ENCODE measurements around a stretch of chr22.

GRCh38 chr22:38257196-38257790, 15.5 kb downstream of the TMEM184B start:
- RRBS: no CpG with 5 or more reads among the region's 18 CpGs

DNA sequence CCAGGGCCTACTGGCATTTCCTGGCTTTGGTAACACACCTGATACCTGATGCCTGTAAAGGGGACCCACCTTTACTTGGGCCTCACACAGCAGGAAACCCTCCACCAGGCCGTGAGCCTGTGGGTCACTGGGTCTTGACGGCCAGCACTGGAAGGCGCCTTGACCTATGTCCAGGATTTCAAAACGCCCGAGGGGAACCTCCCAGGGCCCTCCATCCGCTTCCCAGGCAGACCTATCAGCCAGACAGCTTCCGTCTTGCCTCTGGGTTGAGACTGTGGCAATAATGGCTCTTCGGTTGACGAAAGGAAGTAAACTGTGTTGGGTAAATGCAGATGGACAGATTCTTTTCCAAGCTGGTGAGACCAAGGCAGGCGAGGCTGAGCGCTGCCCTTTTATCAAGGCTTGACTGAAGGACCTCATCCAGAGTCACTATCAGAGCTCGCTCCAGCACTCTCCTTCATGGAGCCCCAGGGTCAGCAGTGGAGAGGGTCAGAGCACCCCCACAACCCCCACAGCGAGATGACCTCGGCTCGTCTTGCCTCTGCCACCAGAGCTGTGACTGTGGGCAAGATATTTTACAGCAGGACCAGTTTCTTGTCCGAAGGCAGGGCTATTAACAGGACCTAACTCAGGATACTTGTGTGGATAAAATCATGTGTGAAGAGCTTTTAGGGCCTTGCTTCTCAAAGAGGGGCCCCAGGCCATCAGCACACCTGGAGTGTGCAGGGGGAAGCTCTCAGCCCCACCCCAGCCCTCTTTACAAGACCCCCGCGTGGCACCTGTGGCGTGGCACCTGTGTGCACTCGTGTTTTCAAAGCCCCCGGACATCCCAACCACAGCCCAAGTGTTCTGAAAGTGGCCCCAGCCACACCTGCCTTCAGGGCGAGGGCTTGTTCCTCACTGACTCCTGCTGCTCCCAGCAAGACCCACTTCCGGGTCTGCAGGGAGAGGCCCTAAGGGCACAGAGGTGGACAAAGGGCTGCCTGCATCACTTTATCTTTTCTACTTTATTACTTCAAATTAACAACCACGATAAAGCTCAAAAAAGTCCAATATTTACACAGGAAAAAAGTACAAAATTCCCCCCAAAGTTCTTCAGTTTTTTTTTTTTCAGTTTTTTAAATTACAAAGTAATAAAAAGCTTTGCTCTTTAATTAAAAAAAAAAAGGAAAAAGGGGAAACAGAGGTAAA, 17.3 kb upstream of the TMEM184B start:
- RRBS: no CpG with 5 or more reads among the region's 24 CpGs

DNA sequence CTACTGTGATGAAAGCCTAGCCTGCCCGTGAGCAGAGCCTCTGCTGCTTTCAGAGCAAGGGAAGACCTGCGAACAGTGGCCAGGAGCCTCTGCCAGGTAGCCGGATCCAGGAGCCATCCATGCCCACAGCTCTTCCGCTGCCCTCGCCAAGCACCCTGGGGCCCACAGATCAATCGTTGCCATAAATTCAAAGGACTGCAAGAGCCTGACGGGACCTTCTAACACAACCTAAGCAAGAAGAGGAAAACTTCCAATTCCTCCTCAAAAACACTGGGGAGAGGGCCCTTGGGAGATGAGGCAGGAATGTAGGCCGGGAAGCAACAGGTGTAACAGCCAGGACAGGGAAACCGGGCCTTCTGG, 18.2 kb downstream of the CSNK1E start:
- RRBS: no CpG with 5 or more reads among the region's 9 CpGs

GRCh38 chr22:38299826-38300353, 17.3 kb downstream of the CSNK1E start:
- RRBS: no CpG with 5 or more reads among the region's 12 CpGs

DNA sequence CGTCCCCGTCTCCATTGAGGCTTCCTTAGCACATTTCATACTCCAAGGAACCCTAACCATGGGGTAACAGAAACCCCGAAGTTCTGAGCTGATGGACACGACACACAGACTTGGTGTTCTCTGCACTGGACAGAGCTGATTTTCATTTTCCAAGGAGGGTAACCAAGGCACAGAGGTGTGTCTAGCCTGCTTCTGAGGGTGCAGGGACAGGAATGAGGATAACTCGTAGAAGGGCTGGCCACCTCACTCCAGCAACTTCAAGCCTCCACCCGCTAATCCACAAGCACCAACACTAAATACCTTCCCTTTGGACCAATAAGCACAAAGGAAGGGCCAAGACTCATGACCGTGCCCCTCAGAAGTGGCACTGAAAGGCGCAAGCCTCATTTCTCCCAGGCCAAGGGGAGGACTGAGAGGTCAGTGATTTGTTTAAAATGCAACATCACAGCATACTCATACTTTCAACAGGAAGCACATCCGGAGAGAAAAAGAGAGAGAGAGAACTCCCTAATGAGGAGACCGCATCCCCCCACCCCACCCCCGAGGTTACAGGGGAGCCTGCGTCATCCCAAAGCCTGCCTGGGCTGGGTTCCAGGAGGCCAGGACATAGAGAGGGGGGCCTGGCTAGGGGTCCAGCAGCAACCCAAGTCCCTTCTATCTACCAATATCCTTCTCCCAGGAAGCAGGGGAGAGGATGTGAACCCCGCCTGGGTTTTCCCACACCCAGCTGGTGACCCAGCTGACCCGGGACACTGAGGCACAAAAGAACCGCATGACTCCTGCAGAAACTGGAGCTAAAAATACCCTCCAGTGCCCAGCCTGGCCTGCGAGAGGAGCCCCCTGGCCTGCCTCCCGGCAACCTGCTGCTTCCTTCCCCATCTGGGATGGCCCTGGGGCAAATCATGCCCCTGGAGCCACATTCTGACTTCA, 3.9 kb downstream of the CSNK1E start:
- RRBS: no CpG with 5 or more reads among the region's 17 CpGs

DNA sequence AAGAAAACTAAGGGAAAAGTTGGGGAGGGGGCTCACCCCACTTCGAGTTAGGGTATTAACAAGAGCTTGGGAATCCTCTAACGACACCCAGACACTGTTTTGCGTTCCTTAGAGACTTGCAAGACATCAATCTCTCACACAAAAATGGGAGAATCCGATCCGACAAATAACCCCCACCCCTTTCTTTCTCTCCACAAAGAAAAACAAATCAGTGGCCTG, 898 bp downstream of the CSNK1E start:
- RRBS: no CpG with 5 or more reads among the region's 5 CpGs

GRCh38 chr22:38422918-38423571, 32.0 kb downstream of the KCNJ4 start:
- RRBS: no CpG with 5 or more reads among the region's 17 CpGs

- RRBS: no CpG with 5 or more reads among the region's 23 CpGs
Measured at GRCh38 chr22:38489101-38490068, 16.7 kb downstream of the DDX17 start.

DNA sequence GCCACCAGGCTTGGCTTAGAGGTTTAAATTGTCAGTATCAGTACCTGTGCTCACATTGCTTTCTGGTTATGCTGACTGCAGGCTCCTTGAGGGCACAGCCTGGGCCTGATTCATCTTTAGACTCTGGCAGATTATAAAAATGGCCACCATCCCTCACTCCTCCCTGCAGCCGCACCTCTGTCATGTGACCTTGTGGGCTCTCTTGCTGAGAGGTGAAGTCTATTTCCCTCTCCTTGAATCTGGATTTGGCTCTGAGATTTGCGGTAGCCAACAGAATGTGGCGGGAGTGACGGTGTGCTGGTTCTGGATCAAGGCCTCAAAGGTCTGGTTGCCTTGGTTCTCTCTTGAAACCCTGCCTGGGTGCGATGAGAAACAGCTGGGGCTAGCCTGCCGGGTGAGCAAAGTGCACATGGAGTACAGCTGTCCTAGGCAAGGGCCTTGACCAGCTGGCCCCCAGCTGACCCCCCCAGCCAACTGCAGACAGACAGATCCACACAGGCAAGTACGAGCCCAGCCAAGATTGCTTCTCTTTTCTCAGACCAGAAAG, 10.9 kb downstream of the SUN2 start:
- RRBS: no CpG with 5 or more reads among the region's 7 CpGs

DNA sequence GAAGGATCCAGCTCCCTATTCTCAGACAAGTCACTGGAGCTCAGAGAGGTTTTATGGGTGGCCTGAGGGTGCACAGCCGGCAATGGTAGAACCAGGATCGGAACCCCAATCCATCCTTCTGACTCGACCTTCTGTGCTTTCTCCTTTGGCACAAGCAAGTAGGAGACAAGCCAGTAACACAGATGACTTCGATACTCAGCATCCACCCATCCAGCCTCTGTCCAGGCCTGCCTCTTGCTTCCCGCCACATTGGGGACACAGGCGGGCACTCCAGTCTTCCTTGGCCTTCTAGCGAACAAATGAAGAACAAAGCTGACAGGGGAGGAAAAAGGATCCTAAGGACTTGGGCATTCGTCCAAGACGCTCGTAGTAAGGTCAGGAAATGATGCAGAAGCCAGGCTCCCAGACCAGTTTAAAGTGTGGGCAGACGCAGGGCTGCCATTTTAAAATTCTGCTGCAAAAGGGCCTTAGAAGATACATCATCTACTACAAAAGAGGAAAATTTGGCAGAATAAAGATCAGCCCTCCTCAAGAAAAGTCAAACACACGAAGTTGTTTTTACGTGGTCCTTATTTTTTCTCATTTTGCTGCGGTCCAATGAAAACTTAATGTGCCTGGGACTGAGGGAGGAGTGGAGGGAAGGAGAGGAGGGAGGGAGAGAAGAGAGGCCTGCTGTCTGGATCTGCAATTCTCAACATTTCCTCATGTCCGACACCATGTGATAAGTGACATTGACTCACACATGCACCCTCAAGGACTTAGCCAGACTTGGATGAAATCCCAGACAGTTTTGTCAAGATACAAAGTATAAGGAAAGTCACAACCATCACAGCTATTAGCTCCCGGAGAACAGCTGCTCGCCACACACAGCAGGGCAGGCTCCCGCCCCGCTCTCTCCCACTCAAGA, 5.9 kb downstream of the DNAL4 start:
- RRBS: no CpG with 5 or more reads among the region's 19 CpGs

- RRBS: no CpG with 5 or more reads among the region's 6 CpGs
Measured at GRCh38 chr22:38951693-38952274, 5.6 kb upstream of the APOBEC3A start.

DNA sequence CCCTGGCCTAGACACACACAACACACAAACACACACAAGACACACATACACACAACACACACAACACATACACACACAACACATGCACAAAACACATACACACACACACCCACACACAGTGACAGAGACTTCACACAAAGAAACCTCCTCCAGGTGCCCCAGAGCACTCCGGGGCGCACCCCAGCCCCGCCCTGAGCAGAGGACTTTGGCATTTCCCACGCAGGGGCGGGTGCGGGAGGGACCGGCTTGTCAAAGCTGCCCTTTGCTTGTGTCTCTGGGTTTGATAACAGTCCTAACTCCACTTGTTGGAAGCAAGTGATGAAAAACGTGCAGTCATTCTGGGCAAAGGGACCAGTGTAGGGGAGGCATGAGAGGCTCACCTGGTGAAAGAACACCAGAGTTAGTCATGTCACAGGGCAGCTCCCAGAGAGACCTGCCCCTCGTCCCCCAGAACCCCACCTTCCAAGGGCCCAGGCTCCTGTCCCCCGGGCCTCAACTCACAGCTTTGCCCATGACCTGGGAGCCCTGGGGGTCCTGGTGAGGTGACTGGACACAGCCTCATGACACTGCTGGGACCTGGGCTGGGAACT, 6.6 kb downstream of the APOBEC3A start:
- RRBS: 24% methylated on average over 7 of the region's 10 CpGs

- RRBS: no CpG with 5 or more reads among the region's 12 CpGs
Measured at GRCh38 chr22:38964744-38965463, 7.5 kb downstream of the APOBEC3A start.

GRCh38 chr22:38967650-38968366, 10.4 kb downstream of the APOBEC3A start:
- RRBS: no CpG with 5 or more reads among the region's 9 CpGs

GRCh38 chr22:39170897-39171563, 18.6 kb upstream of the CBX7 start:
- RRBS: no CpG with 5 or more reads among the region's 24 CpGs

DNA sequence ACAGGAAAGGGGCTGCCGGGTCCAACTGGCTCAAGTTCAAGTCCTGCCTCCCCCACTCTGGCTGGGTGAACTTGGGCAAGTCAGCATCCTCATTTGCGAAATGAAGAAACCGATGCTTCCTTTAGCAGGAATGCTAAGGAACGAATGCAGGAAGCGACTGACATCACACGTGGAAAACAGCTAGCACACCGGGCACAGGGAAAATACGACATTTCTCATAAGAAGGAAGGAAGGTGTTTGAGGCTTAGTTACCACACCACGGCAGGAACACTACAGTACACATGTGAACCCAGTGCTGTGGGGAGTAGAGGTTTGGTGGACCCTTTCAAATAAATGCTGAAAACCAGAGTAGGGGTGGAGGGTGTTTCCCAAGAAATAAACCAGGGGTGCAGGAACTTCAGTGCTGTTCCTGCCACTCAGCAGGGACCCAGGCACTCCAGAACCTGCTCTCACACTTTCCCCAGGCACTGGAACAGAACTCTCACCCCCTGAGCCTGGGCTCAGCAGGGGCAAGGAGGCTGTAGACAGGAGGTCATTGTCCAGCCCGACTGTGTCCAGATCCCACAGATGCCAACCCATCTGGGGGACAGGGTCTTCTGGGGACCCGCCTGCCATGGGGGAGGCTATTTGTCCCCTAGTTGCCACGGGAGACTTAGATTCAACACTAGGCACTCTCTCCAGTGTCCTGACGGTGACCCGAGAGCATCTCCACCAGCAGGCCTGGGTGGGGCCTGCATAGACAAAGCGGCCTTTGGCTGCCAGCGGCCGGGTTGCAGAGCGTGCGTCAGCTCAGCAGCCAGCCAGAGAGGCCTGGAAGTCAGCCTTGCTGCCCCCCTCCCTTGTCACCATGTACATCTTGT, 32.7 kb upstream of the CBX7 start:
- RRBS: no CpG with 5 or more reads among the region's 19 CpGs

GRCh38 chr22:39241386-39241902, 3.3 kb downstream of the PDGFB start:
- RRBS: no CpG with 5 or more reads among the region's 16 CpGs

DNA sequence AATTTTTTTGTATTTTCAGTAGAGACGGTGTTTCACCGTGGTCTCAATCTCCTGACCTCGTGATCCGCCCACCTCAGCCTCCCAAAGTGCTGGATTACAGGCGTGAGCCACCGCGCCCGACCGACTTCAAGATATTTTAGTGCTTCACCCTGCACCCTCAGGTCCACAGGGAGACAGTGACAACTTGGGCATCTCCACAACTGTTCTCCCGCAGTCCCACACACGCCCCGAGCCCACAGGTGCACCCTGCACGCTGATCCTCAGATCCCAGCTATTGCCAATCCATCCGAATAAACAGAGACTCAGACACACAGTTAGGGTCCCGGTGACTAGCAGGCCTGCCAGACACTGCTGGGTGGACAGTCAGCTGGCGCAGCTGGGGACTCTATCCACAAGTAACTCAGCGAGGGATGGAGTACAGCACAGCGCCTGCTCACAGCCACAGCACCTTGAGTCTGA, 7.9 kb downstream of the RPL3 start:
- RRBS: no CpG with 5 or more reads among the region's 18 CpGs

GRCh38 chr22:39318546-39318884, 908 bp downstream of the RPL3 start:
- RRBS: no CpG with 5 or more reads among the region's 8 CpGs

GRCh38 chr22:39426560-39426980, 27.0 kb downstream of the TAB1 start:
- RRBS: 97% methylated on average over 6 of the region's 17 CpGs

Data from epithelial cell of esophagus (primary cell).